Daoy (cell line): ENCODE results near the genes SRP54 and NKX2-1.

GRCh38 chr14:34981740-34982811 is 716 bp upstream of the SRP54 start:
- RAMPAGE, long total RNA: start-site peak on the minus strand at chr14:34982506-34982521, 19 and 12 reads in 2 replicates

DNA sequence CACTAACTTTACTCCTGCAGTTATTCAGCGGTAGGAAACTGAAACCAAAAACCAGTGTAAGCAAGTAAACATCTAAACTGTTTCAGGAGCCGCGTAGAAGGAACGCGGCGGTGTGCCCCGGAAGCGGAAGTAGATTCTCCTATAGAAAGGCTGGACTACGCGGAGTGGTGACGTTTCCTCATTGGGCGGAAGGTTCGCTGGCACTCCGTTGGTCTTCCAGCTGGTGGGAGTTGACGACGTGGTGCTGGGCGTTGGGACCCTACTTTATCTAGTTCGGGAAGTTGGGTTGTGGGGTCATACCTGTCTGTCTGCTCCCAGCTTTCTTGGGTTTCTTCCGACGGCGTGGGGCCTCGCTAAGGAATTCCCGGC is at the start of gene SRP54:
Gene SRP54, plus strand, starts transcription at position 181 of the 369 bp plus-strand sequence.
- RAMPAGE, long total RNA: start-site peak on the plus strand centred at position 241 of the sequence, 129 bp wide, 434 and 98 reads in 2 replicates

DNA sequence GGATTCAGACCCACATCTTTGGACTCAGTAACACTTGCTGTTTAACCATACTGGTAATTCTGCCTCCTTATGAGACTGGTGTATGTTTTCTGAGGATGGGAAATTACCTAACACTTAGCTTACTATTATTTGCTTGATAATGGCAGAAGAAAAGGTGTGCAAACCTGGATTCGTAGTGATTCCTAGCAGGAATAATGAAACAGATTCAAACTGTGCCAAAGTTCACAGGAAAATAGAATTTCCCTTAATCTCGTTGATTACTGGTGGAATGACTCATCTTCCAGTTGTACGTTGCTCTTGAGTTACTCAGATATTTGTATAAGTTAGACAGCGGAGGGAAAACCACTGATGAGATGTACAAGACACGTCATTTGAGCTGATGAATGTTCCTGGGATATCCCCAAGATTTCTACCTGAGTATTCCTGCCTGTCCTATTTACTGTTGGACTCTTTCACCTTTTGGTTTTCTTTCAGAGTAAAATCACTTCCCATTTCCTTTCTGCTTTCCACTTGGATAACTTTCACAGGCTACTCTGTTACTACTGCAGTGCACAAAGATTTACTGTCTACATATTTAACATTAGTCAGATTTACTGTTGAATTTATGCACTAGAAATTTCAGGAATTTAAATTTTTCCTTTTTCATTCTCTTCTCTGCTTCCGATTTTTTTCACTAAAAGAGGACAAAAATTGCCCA is 37.6 kb downstream of the PRORP start:
- RAMPAGE, long total RNA: no peak

DNA sequence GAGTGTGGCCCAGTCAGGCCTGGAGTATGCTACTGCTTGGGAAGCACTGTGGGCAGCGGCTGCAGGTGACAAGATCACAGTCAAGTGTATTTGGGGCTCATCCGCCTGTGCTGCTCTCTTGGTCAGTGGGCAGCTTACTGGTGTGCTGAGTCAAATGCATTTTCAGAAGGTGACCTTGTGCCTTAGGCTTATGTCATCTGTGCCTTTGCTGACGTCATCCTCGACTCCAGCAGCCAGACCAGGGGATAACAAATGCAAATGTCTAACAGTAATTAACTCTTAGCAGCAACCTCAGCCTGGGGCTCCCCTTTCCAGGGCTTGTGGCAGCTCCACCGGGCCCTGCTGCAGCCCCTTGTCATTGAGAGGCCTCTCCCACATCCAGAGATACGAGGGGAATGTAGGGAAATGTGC is 39.5 kb downstream of the PSMA6 start:
- RAMPAGE, long total RNA: no peak

- RAMPAGE, long total RNA: no peak
Observed at GRCh38 chr14:35356560-35356935, 48.0 kb downstream of the NFKBIA start.

- RAMPAGE, long total RNA: no peak
Observed at GRCh38 chr14:35366205-35366689, 38.3 kb downstream of the NFKBIA start.

DNA sequence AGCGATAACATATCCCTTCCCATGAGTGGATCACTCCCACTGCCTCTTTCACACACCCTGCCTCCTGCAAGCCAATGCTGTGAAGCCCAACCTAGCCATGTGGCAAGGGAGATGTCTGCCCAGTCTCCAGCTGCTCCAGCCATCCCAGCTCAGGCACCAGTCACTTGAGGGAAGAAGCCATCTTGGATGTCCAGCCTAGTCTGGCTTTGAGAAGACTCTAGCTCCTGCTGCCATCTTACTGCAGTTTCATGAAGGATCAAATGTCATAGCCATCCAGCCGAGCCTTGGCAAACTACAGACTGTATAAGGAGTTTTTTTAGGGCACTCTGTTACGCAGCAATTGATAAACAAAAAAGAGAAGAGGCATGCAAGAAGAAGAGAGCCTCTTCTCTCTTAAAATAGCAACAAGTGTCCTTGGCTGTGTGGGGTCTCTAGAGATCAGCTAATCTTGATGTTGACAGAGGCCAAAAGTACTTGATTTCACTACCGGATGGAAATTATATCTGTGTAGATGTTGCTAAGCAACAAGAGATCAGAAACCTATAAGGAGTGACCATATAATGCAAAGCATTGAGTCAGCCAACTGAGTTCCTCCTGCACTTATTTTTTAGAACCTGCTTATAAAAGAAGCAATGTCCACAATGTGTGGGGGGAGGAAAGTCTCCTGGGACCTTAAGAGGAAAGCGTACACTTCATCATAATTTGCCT is 241.5 kb downstream of the BRMS1L start:
- RAMPAGE, long total RNA: no peak

GRCh38 chr14:36507760-36508579 is 12.1 kb downstream of the NKX2-1 start:
- RAMPAGE, long total RNA: no peak

DNA sequence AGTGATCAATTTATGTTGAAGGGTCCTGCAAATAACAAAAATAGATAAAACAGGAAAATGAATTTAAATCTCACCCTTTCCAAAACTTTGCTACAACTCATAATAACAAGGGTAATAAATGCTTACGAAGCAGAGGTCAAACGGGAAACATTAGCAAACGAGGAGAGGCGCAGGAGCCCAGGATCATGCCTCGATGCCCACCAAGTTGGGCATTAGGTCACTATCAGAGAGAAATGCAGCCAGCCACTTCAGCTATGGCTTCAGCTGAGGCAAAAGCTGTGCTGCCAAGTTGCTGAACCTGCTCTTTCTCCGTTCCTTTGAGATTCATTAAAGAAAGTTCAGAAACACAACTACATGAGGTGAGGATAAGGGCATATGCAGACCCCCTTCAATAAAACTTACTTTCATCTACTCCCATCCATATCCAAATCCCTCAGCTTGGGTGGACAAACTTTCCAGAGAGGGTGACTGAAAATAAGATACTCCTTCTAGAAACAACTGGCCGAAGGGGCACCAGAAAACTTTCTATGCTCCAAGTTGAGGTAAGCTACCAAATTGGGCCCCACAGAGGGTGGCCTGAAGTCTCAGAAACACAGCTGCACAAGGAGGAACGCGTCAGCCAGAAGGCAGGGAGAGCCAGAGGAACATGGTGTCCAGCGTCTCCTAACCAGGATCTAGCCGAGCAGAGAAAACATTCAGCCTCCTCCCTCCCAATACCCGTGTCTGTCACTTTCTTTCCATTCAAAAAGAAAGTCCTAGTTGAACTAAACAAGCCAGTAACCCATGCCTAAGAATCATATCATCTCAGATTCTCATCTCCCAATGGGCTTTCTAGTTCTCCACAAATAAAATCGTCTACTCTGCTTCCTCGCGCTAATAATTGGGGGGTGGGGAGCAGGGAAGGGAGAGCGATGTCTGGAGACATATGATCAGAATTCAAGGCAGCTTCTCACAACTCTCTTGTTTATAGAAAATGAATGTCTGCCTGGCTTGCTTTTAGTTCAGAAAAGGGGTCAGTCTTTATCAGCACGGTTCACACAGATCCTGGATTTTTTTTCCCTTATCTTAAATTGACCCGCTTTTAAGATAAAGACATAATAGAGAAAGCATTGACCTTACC is 7.7 kb downstream of the NKX2-1 start:
- RAMPAGE, long total RNA: no peak

DNA sequence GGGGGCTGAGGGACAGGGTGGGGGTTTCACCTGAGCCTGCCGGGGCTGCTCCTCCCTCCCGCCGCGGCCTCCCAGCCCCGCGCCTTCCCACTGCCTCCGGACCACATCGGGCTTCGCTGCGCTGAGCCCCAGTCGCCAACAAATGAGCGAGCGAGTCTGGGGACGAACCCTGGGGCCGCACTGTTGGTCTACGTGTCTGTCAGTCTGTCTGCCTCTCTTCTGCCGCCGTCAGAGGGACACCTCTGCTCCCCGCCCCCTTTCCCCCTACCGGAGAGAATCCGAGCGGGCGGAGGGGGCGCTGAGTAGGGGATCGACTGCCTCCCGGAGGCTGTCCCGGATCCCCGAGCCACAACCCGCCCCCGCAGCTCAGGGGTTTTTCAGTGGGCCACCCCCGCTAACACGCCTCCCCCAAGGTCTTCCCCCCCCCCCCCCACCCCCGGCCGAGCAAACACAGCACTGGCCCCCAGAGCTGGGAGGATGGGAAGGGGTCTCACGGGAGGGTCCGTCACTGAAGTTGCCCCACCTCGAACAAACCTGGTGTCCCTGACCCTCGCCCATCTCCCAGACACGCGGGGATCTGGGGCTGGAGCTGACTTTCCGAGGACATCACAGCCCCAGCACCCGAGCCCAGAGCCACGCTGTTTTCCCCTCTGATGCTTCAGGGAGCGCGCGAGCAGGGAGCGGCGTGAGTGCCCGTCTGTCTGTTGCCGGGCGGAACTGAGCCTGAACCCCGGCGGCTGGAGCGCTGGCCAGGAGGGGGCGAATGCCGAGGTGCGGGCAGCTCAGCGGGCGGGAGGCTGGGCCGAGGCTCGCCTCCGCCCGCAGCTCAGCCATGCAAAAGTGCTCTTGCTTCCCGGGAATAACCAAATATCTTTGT is at the start of gene NKX2-1:
Gene NKX2-1, minus strand, starts transcription at position 210 of the 877 bp plus-strand sequence.
- RAMPAGE, long total RNA: no peak

GRCh38 chr14:36646737-36647456 is 14.8 kb upstream of the PAX9 start:
- RAMPAGE, long total RNA: no peak

DNA sequence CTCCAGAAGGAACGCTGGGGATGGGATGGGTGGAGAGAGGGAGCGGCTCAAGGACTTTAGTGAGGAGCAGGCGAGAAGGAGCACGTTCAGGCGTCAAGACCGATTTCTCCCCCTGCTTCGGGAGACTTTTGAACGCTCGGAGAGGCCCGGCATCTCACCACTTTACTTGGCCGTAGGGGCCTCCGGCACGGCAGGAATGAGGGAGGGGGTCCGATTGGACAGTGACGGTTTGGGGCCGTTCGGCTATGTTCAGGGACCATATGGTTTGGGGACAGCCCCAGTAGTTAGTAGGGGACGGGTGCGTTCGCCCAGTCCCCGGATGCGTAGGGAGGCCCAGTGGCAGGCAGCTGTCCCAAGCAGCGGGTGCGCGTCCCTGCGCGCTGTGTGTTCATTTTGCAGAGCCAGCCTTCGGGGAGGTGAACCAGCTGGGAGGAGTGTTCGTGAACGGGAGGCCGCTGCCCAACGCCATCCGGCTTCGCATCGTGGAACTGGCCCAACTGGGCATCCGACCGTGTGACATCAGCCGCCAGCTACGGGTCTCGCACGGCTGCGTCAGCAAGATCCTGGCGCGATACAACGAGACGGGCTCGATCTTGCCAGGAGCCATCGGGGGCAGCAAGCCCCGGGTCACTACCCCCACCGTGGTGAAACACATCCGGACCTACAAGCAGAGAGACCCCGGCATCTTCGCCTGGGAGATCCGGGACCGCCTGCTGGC is 997 bp downstream of the PAX9 start:
- RAMPAGE, long total RNA: no peak

GRCh38 chr14:36856056-36856435 is 194.4 kb downstream of the PAX9 start:
- RAMPAGE, long total RNA: no peak

DNA sequence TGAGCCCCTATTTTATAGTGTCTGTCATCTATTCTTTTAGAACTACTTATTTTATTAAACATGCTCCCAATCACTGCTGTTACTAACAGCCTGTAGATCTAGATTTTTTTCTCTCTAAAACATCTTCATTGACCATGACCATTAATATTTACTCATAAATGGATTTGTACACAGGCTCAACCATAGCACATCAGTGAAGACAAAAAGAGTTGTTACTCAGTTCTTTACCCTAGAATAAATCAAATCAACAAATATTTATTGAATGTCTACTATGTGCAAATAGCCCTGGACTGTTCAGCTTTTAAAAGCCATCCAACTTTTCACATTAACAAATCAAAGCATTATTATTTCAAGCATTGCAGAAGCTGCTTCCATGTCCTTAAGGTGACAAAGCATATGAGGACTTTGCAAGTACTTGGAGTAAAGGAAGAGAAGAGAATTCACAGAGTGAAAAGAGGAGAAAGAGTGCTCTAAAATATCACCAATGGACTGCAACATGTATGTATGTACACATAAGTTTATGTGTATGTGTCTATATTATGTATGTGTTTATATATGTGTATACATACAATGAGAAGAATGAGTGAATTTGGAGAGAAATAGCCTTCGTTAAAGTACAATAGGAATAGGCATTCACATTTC is 31.1 kb downstream of the FOXA1 start:
- RAMPAGE, long total RNA: no peak

DNA sequence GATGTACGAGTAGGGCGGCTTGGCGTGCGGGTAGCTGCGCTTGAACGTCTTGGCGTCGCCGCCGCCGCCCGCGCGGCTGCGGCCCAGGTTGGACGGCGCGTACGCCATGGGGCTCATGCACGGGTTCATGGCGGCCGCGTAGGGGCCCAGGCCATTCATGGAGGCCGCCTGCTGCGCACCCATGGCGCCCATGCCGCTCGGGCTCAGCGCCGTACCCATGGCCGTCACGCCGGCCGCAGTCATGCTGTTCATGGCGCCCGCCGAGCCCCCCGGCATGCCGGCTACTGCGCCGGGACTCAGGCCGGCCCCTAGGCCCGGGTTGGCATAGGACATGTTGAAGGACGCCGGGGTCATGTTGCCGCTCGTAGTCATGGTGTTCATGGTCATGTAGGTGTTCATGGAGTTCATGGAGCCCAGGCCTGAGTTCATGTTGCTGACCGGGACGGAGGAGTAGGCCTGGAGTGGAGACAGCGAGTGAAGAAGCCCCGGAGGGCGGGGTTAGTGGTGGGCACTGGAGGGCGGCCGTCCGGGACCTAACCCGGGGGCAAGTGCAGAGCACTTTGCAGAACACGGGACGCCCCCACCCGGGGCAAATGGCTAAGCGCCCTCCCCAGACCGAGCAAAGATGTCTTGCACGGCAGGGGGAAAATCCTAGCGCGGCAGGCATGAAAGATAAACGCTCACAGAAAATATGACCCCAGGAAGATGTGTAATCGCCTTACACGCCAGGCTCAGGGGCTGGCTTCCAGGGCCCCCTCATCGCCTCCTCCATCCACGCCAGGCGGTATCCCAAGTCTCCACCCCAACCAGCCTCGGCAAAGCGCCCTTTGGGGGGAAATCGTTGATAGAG is 2.6 kb downstream of the FOXA1 start:
- RAMPAGE, long total RNA: no peak

GRCh38 chr14:38906060-38906464 is 197.0 kb downstream of the SEC23A start:
- RAMPAGE, long total RNA: no peak

GRCh38 chr14:39016868-39017899 is 85.9 kb downstream of the SEC23A start:
- RAMPAGE, long total RNA: no peak

DNA sequence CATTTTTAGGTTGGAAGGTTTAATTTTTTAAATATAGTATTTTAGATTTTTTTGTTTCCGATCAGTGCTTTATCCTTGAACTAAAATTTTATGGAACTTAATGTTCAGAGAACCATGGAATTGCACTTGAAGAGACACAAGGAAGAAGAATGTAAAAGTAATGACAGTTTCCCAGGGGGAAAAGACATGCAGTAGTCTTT is 8.9 kb downstream of the PNN start:
- RAMPAGE, long total RNA: no peak

- RAMPAGE, long total RNA: no peak
Observed at GRCh38 chr14:40326011-40326544, 893.8 kb upstream of the FBXO33 start.

DNA sequence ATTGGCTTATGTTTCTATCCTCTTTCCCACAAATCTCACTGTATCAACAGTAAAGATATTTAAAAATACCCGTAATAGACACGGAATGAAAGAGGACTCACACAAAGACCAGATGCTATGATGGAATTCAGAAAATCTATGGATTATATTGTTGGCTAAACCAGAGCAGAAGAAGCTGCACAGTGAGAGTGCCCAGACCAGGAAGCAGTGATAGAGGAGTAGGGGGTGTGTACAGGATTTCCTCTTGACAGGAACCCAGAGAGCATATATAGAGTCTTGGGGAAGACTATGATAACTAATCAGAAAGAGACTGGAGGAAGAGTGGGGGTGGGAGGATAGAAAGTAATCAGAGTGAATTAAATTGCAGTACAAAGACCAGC is 1013.6 kb upstream of the FBXO33 start:
- RAMPAGE, long total RNA: no peak